Measurements from ENCODE around the genes ARHGDIA and RAC3.

DNA sequence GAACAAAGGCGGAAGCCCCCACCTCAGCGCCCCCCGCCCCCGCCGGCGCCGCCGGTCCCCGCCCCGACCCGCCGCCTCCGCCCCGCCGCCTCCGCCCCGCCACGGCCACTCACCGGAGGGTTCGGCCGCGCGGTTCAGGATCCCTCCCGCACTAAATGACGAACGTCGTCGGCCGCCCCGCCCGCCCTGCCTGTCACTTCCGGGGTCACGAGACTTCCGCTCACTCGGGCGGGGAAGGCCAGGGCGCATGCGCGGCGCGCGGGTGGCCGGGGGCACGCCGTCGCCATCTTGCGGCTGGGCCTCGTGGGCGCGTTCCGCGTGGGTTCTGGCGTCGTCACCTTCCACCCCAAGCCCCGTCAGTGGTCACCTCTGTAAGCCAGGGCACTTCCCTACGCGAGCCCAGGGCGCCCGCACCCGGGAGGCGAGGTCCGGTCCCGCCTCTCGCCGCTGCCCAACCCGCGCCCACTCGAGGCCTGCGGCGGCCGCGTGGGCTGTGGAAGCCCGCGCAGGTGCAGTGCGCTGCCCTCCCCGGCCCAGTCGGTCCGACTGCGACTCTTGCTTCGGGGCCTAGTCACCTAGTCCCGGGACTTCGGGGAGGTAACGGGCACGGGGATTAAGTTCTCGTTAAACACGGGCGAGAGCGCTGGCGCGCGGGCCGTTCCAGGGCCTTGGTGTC lies at the start of gene ARHGDIA:
Gene ARHGDIA, minus strand, starts transcription at position 153 of the 676 bp plus-strand sequence.
- PRO-cap, result bidirectional peak, plus-strand start at position 248 of the sequence, minus-strand start at position 153 of the sequence

DNA sequence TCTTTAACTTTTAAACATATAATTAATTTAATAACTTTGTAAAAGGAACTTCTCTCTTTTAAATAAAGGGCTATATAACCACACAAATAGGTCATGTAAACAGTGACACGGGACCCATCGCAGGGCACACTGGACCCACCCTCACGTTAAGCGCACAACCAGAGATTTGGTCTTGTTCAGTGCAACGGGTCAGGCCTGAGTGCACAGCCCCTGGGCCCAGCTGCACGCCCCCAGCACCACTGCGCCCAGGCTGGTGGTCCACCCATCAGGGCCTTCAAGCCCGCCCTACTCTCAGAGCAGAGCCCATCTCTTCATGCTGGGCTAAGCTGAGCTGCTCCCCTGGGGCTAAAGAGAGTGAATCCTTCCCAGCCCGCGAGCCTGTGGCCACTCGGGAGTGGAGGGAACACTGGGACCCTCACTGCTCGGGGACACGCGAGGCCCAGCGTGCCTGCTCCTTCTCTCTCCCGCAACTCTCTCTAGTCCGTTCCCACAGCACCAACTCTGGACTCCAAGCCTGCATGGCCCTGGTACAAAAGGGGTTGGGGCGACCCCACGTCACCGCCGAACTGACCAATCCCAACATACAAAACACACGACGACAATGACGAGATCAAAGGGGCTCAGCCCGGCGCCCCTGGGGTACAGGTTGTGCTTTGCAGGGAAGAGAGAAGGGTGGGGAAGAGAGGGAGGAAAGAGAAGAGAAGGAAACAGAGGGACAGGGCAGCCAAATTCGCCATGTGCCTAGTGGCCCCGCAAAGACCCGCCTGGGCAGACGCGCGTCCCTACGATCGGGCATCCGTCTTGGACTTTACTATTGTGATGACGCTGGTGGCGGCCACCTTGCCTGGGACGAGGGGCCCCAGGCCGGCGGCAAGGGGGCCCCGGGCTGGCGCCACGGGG lies 4.1 kb upstream of the SIRT7 start:
- PRO-cap, result no peak

DNA sequence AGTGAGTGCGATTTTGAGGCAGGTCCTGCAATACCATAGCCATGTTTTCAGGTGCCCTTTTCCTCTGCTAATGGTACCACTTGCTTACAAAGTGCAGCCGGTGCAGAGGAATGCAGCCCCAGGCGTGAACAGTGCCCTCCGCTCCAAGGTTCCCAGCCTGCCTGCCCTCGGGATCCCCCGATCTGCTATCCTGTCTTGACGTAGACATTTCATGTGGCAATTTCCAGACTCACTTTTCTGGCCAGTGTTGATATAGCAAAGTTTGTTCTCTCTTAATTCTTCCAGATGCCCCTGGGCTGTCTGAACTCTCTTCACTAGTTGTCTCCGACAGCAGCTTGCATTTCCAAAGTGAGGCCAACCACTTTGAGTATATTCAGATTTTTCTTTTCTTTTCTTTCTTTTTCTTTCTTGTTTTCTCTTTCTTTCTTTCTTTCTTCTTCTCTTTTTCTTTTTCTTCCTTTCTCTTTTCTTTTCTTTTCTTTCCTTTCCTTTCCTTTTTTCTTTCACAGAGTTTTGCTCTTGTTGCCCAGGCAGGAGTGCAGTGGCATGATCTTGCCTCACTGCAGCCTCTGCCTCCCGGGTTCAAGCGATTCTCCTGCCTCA lies 5.0 kb downstream of the ASPSCR1 start:
- PRO-cap, result no peak

DNA sequence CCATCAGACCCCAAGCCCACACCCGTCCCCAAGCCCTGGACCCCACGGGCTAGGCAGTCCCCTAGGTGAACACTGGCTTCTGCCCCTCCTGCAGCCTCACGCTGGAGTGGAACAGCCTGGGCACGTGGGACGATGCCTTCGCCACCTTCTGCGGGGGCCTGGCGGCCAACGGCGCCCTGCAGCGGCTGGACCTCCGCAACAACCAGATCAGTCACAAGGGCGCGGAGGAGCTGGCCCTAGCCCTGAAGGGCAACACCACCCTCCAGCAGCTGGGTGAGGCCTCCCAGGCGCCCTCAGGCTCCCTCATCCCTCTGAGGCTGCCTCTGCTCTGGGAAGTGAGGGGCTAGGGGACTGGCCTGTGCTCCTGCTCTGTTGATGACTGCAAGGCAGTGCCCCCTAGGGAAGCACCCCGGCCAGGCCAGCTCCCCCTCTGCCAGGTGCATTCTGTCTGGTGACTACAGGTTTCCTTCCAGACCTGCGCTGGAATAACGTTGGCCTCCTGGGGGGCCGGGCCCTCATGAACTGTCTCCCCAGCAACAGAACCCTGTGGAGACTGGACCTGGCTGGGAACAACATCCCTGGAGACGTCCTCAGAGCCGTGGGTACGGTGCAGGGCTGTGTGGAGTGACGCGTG lies 1.9 kb downstream of the LRRC45 start:
- PRO-cap, result no peak

DNA sequence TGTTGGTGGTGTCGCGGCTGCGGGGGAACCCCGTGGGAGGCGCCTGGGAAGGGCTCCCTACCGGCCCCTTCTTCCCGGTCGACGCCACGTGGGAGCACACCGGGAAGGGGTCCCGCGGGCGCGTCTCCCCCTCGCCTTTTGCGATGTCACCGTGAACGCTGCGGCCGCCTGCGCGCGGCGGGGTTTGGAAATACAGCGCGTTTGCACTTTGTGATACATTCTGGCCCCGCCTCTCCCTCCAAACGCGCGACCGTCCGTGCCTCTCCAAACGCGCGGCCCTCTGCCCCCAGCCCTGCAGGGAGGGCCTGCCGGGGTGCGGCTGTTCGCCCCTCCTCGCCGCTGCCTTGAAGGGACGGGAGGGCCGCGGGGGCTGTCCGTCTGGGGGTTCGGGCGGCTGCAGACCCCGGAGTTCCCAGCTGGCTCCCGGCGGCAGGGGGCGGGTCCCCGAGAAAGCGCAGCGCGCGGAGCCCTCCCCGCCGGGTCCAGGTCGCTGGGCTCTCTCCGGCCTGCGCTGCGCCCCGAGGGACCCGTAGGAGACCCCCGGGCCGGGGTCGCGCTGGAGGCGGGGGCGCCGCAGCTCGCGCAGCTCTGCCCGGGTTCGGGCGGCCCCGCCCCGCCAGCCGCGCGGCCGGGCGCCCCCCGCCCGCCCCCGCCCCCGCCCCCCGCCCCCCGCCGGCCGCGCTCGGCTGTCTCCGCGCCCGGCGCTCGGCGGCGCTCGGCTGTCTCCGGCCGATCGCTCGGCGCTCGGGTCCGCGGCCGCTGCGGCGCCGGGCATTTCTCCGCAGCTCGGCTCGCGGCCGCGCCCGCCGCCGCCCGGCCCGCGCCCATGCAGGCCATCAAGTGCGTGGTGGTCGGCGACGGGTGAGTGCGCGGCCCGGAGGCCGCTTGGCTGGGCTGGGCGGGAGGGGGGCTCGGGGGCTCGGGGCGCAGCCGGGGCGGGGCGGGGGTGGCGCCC lies at the start of gene RAC3:
Gene RAC3, plus strand, starts transcription at position 743 of the 955 bp plus-strand sequence.
- PRO-cap, result bidirectional peak, plus-strand start at position 198 of the sequence, minus-strand start at position 186 of the sequence; unidirectional peak, plus-strand start at position 736 of the sequence

DNA sequence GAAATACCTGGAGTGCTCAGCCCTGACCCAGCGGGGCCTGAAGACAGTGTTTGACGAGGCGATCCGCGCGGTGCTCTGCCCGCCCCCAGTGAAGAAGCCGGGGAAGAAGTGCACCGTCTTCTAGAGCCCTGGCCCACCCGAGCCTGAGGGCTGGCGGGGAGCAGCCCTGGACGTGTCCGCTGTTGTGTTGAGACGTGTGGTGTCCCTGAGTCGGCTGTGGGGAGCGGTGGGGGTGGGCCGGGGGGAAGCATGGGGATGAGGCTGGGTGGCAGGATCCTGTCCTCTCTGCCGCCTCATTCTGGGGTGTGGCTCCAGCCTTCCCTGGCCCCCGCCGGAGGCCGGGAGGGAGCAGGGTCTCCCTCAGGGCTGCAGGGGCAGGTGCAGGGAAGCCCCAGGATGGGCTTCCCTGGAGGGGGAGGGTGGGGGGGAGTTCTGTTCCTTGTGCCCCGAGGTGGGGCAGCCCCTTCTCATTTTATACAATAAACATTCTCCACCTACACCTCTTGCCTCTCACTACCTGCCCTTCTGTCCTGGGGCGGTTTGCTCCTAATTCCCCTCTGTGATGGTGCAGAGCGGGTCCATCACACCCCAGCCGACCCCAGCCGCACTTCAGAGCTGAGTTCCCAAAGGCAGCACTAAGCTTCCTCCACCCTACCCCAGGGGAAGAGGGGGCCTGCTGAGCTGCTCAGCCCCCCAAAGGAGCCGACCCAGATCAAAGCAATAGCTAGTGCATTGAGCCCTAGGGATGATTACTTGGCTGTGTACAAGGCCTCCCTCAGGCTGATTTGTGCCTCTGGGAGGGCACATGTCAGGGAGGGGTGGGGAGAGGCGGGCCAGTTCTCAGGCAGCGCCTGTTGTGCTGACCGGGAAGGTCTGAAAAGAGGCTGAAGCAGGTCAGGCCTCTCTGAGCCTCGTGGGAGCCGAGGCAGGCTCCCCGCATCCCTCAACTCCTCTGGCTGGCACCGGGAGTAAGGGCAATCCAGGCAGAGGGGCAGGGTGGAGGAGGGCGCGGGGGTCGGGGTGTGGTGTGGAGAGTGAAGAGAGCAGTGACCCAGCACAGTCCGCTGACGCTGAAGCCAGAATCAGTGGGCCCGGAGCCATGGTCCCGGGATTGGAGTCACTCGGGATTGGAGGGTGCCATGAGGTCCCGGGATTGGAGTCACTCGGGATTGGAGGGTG lies 2.6 kb downstream of the RAC3 start:
- PRO-cap, result no peak

GRCh38 chr17:82059706-82060228 lies 5.8 kb downstream of the DUS1L start:
- PRO-cap, result no peak

- PRO-cap, result no peak
Observed at GRCh38 chr17:82083128-82083619, 14.9 kb downstream of the FASN start.

DNA sequence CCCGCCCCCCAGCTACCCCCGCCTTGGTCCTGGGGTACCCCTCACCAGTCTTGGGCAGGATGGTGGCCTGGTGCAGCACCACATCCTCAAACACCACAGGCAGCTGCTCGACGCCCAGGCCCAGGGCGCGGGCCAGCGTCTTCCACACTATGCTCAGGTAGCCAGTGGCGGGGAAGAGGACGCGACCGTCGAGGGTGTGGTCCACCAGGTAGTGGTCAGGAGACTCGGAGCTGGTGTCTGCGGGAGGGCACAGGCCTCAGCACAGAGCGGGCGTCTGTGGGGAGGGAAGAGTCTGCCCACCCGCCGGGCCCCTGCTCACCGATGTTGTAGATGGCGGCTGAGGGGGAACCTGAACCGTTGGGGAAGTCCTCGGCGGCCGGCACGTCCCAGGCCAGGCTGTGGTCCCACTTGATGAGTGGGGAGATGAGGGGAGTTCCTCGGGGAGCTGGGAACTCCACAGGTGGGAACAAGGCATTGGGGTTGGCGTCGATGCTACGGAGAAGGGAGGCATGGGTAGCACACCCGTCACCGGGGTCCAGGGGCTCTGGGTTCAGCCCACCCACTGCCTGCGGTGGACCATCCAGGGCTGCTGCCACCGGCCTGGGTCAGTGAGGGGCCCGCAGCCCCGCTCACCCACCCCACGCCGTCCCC lies 9.8 kb downstream of the FASN start:
- PRO-cap, result no peak

DNA sequence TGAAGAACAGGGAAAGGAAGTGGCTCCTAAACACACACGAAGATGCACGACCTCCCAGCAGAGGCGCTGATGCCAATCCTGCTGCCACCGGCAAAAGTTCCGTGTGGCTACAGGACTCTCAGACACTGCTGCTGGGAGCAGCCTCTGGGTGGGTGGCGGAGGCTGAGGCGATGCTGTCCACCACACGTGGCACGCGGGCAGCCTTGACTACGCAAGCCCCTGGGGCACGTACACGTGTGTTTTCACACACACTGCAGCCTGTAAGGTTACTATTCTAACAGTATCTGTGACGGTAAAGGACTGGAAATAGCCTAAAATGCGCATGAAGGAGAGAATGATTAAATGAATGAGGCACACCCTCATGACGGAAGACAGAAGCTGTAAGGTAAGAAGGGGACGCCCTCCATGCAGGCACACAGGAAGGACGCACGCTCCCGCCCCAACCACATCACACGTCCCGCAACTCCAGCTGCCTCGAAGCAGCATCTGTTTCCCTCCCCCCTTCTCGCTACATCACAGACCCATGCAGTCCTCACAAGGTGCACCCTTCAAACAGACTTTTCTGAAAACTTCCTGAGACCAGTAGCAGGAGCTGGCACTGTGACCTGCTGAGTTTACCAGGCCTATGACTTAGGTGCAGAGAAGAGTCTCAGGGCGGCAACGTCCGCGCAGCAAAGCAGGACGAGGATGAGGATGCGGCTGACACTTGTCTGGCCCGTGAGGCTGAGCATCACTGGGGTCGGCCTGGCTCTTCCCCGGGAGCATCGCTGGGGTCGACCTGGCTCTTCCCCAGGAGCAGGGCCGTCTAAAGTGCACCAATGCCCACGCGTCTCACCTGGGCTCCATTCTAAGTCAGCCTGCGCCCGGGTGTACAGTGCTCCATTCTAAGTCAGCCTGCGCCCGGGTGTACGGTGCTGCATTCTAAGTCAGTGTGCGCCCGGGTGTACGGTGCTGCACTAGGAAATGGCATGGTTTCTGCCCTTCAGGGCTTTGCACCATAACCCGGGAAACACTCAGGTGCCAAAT lies 28.8 kb upstream of the FASN start:
- PRO-cap, result no peak

DNA sequence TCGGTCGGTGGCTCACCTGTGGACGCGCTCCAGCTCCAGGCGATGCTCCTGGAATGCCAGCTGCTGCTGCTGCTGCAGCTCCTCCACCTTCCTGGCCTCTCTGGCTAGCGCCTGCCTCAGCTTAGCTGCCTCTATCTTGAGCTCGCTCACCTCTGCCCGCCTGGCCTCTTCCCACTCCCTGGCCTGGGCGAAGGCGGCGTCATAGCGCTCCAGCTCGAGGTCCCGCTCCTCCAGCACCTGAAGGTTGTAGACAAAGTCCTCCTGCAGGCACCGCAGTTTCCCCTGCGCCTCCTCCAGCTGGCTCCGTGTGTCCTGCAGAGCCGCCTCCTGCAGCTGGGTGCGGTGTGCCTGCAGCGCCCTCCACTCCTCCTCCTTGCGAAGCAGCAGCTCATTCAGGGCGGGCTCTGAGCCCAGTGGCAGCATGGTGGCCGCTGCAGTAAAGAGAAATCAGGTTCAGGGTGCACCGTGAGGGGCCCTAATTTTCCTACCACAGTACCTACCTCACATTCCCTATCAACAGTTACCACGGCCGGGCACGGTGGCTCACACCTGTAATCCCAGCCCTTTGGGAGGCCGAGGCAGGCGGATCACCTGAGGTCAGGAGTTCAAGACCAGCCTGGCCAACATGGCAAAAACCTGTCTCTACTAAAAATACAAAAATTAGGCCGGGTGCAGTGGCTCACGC lies 11.0 kb downstream of the CCDC57 start:
- PRO-cap, result unidirectional peak, minus-strand start at position 243 of the sequence

- PRO-cap, result no peak
Observed at GRCh38 chr17:82214055-82214432, 1.4 kb upstream of the CCDC57 start.

DNA sequence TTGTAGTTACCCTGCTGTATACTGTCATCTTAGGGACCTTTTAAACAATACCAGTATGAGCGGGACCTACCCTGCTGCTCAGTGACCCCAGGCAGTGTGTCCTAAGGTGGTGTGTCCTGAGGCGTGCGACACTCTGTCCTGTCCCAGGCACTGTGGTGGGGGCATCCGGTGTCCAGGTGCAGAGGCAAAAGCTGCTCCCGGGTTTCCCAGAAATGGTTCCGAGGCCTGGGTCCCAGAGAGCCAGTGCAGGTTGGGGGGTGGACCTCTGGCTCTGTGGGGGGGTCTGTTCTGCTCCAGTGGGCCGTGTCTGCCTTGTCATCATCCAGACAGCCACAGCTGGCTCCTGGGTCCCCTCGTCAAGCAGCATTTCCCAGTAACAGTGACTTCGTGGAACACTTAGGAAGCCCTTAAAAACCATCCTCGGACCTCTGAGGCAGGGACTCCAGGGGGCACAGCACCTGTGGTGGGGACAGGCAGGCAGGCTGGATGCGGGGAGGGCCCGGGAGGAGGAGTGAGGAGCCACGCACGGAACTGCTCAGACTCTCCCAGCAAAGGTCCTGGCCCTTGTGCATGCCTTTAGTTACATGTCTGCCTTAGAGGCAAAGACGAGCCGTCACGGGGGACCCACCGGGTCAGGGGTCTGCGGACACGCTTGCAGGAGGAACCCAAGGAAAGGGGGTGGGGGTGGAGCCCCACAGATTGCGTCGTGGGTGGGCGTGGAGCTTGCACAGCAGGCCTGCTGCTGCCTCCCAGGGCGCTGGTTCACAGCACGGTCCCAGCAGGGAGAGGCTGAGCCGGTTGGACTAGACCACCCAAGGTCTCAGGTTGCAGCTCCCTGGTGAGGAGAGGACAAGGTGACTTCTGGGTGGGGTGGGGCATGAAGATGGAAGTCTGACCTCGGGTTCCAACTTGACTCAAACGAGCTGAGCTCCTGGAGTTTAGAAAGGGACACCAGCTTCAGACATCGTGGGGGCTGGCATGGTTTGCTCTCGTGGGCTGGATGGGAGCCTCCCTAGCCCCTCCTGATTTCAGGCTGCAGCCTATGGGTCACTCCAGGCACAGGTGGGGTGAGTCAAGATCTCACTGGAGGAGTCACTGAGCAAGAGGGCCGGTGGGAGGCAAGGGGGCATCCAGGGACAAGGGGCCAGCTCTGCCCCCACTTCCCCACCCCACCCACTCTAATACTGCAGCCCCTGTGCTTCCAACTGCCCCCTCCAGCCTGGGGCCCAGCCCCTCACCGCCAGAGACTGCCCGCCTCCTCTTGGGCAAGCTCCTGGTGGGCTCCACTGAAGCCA lies 5.8 kb downstream of the SLC16A3 start:
- PRO-cap, result bidirectional peak, plus-strand start at position 857 of the sequence, minus-strand start at position 777 of the sequence

DNA sequence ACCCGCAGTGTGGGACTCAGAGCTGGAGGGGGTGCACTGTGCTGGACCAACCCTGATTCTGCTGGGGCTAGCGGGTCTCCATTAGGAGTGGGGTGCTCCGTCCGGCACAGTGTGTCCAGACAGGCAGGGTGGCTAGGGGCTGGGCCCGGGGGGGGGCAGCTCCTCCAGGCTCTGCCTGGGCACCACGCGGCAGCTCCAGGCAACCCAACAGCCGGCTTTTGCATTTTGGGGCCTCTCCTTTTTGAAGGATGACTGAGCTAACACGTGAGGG lies 9.1 kb downstream of the SLC16A3 start:
- PRO-cap, result bidirectional peak, plus-strand start outside the sequence, minus-strand start at position 217 of the sequence

GRCh38 chr17:82252243-82253323 lies 20.9 kb downstream of the CSNK1D start:
- PRO-cap, result no peak

GRCh38 chr17:82299390-82300017 lies 17.9 kb downstream of the CD7 start:
- PRO-cap, result unidirectional peak, minus-strand start at chr17:82299689

DNA sequence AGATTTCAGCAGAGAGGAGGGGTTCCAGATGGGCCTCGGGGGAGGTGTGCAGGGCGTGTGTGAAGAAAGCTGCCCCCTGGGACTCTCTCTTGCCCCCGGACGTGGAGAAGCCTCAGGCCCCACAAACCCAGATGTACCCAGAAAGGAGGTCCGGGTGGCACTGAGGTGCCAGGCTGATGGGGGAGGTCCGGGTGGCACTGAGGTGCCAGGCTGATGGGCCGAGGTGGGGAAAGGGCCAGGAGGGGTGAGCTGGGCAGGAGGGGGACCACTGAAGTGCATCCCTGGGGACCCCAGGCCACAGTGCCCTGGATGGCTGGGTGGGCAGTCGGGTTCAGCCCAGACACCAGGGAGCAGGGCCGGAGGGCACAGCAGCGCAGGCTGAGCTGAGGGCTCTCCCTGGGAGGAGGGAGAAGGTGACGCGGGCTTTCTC lies 16.3 kb downstream of the CD7 start:
- PRO-cap, result no peak

GRCh38 chr17:82302122-82302680 lies 15.2 kb downstream of the CD7 start:
- PRO-cap, result no peak

- PRO-cap, result no peak
Observed at GRCh38 chr17:82330414-82330783, 3.2 kb downstream of the SECTM1 start.

- PRO-cap, result no peak
Observed at GRCh38 chr17:82351073-82351643, 7.9 kb upstream of the TEX19 start.